ENCODE measurements around the genes CHEK1, PATE3 and HYLS1.

GRCh38 chr11:124881964-124882931 is 15.4 kb downstream of the ROBO4 start:
- PRO-cap = no peak

GRCh38 chr11:125253913-125254390 is 89.4 kb downstream of the PKNOX2 start:
- PRO-cap = no peak

GRCh38 chr11:125455882-125456439 is 40.1 kb downstream of the FEZ1 start:
- PRO-cap = no peak

- PRO-cap = bidirectional peak, plus-strand start at chr11:125625431, minus-strand start at chr11:125625369; bidirectional peak, plus-strand start at chr11:125625537, minus-strand start at chr11:125625489; bidirectional peak, plus-strand start at chr11:125625977, minus-strand start at chr11:125625849
Observed at GRCh38 chr11:125624968-125626033, at the start of gene CHEK1. TSS of gene CHEK1 (plus strand) at chr11:125625163.

GRCh38 chr11:125787864-125788310 is at the start of gene PATE3:
TSS of gene PATE3 (plus strand) at chr11:125788127.
- PRO-cap = no peak

GRCh38 chr11:125887400-125888532 is at the start of gene HYLS1:
TSS of gene HYLS1 (plus strand) at chr11:125887668.
- PRO-cap = bidirectional peak, plus-strand start at chr11:125887700, minus-strand start at chr11:125887522; bidirectional peak, plus-strand start at chr11:125888218, minus-strand start at chr11:125888107

DNA sequence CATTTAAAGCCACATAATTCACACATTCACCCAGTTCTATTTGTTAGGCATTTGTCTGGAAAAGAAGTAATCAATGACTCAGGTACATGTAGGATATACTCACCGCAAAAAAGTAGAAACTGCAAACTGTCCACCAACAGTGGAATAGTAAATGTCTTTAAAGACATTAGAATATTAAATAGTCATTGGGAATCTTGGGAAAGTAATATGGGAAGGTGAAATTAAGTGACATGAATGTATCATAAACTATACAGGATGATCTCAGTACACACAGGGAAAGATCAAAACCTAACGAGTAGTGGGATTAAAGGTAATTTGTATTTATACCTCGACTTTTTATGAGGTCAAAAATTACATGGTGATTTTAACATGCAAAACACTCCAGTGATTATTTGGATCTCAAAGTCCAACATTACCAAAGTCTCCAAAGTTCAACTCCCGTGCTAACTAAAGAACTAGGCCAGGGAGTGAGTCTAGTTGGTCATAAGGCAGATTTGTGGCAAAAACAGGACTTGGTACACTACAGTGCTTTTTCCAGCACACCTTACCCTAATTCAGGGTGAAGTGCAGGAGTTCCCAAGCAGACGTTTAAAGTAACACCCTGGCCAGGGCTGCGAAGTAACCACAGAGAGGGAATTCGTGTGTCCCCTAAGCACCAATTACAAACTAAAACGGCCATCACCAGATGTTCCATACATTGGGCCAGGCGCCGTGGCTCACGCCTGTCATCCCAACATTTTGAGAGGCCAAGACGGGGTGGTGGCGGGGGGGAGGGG is 1.2 kb downstream of the PUS3 start:
- PRO-cap = no peak

DNA sequence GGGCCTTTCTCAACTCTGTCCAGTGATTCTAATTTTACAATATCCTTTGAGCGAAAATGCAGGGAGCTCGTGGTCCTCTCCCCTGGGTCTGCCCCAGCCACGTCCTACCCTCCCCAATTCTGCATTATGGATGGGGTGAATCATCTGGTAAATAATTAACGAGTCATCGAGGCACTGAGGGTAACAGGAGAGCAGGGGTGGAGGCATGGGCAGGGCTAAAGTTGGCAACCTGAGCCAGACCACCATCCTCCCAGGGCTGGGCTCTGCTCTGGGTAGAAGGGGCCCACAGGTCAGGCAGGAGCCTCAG is 169 bp upstream of the VSIG10L2 start:
- PRO-cap = no peak

- PRO-cap = no peak
Observed at GRCh38 chr11:125952612-125953557, 7.0 kb downstream of the VSIG10L2 start.

DNA sequence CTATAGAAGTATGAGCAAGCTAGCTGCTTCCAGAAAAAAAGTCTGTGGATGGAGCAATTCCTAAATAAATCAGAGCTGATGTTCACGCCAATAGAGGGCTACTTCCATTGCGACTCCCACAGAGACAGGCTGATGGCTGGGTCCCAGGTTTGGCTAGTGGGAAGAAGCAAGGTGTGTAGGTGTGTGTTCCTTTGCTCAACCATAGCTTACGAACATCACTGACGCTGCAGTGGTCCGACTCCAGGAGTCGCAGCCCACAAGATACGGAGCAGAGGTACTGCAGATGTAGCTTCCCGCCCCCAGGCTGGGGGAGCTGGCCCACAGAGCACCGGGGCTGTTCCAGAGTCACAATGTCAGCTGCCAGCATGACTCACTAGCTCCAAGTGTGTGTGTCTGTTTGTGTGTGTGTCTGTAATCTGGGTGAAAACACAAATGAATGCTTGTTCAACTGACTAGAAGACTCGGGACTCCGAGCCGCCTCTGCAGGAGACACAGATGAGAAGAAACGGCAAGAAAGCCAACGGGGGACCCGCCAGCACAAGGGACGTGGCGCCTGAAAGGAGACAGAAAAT is 10.5 kb downstream of the VSIG10L2 start:
- PRO-cap = no peak

DNA sequence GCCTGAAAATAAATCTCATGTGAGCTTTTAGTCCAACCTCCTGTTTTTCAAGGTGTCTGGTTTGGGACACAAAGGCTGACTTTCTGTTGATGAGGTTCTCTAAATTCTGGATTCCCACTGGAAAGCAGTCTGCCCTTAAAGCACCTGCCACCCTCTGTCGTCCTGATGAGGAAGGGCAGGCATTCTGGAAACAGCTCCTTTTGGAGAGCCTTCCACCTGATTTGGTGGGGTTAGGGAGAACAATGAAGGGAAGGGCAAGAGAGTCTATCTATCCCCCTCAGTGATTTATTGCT is 1.1 kb downstream of the CDON start:
- PRO-cap = no peak

DNA sequence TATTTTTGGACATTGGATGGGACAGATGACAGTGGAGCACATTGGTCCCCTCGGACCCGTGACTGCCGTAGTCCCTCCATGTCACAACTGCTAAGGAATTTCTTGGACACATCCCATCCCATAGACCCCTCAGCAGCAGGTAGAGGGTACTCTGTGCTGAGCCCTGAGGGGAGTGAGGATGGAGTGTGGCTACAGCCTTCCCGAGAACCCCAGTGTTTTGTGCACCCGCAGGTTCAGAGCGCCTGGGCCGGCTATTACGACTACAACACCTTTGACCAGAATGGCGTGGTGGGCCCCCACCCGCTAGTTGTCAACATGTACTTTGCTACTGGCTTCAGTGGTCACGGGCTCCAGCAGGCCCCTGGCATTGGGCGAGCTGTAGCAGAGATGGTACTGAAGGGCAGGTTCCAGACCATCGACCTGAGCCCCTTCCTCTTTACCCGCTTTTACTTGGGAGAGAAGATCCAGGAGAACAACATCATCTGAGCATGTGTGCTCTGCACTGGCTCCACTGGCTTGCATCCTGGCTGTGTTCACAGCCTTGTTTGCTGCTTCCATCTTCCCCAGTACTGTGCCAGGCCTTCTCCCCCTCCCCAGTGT is 5.6 kb upstream of the TIRAP start:
- PRO-cap = no peak

DNA sequence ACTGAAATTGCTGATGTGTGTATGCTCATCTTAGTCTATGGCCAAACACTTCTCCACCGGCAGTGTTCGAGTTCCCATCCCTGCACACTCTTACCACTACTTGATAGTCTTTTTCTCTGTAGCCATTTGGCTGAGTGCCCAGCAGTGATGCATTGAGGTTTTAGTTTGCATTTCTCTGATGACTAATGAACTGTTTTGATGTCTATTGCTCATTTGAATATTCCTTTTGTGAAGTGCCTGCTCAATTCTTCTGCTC is 1.9 kb downstream of the TIRAP start:
- PRO-cap = no peak

DNA sequence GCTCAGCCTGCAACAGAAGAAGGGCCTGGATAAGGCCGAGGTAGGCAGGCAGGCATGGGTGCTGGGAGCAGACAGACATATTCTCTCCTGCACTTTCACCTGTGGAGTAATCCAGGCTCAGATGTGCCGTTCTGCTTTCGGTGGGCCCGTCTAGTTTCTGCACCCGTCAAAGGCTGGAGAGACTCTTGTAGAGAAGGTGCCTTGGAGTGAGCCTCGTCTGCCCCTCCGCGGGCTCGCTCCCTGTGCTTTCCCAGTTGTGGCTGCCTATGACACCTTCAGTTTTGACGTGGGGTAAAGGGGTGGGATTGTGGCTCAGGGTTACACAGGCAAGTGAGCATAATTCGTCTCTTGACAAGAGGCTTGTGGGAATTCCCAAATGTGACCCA is 16.3 kb upstream of the ST3GAL4 start:
- PRO-cap = no peak

- PRO-cap = no peak
Observed at GRCh38 chr11:126426823-126427222, 71.3 kb downstream of the ST3GAL4 start.

GRCh38 chr11:126427229-126427660 is 71.8 kb downstream of the ST3GAL4 start:
- PRO-cap = no peak

DNA sequence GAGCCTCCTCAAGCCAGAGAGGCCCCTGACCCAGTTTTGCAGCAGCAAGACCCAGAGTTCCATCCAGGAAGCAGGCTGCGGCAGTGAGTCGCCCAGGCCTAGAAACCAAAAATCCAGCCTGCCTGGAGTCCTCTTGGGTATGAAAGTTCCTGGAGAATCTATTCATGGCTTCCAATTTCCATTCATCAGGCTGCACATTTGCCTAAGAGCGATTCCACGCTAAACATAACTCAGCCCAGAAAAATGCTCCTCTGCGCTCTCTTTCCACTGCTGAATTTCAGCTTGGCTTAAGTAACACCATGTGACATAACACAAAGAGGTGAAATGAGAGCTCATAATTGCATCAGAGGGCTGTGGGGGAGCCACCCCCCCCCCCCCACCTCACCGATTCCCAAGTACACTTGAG is 71.0 kb downstream of the KIRREL3 start:
- PRO-cap = no peak

- PRO-cap = no peak
Observed at GRCh38 chr11:128505316-128506174, 81.8 kb downstream of the ETS1 start.

DNA sequence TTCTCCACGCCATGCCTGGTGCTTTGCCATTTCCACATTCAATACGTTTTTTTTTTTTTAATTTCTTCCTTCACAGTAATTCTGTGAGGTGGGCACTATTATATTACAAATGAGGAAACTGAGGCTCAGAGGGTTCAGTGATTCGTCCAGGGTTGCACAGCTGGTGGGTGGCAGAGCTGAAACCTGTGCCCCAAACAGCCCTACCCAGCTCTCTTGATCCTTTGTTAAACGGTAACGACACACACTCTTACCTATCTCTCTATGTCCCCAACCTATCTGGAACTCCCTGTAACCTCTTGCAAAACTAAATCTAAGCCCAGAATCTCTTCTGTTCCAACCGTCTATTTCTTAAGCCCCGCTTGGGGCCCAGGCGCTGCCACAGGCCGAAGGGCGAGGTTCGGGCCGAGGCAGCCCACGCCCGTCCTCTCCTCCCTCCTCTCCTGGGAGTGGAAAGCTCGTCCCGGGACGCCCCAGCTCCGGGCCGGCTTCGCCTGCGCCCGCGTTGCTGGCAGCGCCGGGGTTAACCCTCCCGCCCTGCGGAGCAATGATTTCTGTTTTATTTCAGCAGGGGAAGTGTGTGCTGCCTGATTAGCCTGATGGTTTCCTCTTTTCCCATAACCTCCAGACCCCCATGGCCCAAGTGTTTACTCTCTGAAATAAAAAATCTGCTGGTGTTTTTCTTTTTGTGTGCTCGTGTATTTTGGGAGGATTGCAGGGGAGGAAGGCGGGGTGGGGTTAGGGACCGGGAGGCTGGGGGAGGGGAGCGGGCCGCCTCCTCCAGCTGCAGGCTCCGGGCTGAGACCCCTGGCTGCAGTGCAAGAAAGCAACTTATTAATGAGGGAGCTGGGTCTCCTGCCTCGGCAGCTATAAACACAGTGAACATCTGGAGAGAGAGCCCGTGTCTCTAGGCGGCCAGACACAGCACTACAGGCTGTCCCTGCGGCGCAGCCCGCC is 38.8 kb downstream of the ETS1 start:
- PRO-cap = bidirectional peak, plus-strand start at position 867 of the sequence, minus-strand start at position 836 of the sequence

GRCh38 chr11:128551551-128552386 is 35.6 kb downstream of the ETS1 start:
- PRO-cap = no peak

Measured in SEM (cell line).